Peritoneum (tissue), 1 donor: ENCODE measurements around a stretch of chr10.

GRCh38 chr10:5976540-5977159 is 693 bp downstream of the IL15RA start:
- PRO-cap: no peak

DNA sequence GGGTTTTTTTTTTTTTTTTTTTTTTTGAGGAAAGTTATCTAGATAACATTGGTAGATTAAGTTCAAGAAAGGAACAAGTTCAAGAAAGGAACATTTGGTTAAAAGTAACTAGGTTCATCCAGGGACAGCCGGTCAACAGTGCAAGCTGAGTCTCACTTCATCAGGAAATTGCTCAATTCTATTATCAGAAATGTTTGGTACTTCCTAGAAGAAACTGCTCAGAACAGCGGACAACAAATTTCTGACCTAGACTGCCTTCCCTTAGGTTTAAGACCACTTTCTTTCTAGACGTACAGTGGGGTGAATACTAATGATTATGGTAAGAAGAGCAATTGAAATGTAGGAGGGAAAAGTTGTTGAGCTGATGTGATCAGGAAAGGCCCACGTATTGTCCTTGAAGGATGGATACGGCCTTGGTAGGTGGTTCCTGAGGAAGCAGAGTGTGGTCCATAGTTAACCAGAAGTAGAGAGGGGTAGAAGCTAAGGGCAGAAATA is 3.8 kb upstream of the IL2RA start:
- PRO-cap: no peak

DNA sequence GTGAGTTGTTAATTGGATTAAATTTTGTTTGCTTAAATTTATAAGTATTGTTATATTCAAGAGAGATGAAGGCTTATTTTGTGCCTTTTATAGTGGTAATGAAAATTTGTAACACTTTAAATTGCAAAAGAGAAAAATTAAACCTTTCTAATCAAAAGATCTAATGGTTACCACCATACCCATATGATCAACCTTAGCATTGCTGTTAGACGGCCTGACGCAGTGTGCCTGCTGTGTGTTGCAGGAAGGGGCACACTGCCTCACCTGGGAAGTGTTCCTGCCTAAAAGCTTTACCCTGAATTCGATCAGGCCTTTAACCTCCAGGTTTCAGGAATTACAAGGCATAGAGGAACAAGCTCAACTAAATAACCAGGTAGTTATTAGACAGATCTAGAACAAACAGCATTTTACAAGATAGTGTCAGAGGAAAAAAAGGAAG is 11.3 kb downstream of the RBM17 start:
- PRO-cap: no peak

- PRO-cap: no peak
Observed at GRCh38 chr10:6136256-6136887, 47.5 kb downstream of the RBM17 start.

GRCh38 chr10:6144336-6145038 is 55.7 kb downstream of the RBM17 start:
- PRO-cap: bidirectional peak, plus-strand start at chr10:6144921, minus-strand start at chr10:6144690

DNA sequence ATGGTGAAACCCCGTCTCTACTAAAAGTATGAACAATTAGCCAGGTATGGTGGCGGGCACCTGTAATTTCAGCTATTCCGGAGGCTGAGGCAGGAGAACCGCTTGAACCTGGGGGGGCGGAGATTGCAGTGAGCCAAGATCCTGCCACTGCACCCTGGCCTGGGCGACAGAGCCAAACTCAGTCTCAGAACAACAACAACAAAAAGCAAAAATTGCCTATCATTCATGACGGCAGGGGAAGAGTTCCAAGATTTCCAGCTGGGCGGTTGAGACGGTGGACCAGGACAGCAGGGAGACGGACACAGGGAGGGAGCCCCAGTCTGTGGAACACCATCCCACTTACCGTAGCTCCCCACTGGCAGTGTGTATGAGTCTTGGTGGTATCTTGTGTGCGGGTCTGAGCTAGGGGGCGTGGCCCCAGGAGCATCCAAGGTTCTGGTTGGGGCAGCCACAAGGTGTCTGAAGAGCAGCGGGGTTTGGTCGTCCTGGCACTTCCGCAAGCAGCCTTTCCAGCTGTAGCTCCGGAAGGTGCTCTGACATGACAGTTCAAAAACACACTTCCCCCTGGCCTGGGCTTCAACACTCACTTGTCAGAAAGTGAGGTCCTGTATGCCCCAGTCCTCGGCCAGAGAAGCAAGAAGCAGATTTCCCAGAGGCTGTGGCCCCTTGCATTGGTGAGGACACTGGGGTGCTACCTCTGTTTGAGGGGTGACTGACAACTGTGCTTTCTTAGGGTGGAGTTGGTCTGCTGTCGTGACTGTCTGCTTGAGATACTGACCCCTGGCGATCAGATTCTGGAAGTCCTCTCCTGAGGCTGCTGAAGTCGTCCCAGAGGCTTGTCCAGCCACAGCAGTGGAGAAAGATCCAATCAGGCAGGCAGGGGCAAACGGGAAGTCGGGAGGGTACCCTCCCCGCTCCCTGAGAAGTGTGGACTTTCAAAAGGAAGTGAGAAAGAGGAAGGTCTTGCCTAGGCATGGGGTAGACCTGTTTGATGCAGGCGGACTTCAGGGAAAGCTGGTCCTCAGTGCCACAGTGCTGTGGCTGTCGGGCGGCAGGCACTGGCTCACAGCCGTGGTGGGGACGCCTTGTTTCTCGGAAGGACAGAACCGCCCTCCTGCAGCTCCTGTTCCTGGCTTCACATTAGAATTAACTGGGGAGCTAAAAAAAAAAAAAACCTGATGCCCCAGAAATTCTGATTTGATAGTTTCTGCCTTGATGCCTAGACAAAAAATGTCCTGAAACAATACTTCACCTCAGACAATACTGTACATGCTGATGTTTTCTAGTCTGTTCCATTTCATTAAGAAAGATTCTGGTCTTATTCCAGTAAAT is 51.5 kb upstream of the PFKFB3 start:
- PRO-cap: no peak

- PRO-cap: no peak
Observed at GRCh38 chr10:6274575-6274995, 71.9 kb downstream of the PFKFB3 start.

DNA sequence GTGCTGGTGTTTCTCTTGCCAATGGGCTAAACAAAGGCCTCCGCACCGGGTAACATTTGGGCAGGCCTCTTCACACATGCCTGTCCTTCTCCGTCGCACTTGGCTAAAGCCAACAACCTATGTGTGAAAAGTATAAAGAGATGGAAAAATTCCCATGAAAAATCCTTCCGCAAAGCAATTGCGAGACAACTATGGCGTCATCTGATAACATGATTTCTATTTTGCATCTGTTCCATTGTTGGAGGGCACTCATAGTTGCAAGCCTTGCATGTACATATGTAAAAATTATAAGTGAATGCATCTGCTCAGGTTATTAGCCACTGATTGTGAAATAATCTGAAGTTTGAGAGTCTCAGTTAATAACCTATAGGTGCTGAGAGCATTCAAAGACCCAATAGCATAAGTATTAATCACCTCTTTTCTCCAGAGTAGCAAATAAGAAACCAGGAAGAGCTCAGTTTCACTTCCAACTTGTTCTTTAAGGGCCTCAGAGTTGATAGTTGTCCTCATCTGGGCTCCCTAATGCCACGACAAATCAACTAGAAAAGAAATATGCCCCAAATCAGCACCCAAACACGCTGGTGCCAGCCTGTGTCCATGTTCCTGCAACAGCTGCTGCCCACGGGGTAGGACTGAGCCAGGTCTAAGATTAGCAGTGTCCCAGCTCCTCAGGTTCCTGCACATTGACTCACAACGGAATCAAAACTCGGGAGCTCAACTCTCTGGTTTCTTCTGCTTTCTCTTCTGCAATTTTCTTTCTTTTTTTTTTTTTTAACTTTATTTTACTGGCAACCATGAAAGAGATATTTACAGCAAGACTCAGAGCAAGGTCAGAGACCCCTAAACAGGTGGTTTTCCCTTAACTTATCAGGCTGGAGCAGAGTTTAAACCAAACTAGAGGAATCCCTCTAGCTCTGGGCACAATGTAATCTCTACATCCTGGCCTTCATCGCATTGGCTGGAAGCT is 125.8 kb downstream of the PFKFB3 start:
- PRO-cap: no peak

- PRO-cap: no peak
Observed at GRCh38 chr10:6347975-6348538, 145.3 kb downstream of the PFKFB3 start.

- PRO-cap: no peak
Observed at GRCh38 chr10:6607124-6607588, 27.1 kb upstream of the PRKCQ start.

GRCh38 chr10:6778992-6779669 is 199.1 kb upstream of the PRKCQ start:
- PRO-cap: no peak

DNA sequence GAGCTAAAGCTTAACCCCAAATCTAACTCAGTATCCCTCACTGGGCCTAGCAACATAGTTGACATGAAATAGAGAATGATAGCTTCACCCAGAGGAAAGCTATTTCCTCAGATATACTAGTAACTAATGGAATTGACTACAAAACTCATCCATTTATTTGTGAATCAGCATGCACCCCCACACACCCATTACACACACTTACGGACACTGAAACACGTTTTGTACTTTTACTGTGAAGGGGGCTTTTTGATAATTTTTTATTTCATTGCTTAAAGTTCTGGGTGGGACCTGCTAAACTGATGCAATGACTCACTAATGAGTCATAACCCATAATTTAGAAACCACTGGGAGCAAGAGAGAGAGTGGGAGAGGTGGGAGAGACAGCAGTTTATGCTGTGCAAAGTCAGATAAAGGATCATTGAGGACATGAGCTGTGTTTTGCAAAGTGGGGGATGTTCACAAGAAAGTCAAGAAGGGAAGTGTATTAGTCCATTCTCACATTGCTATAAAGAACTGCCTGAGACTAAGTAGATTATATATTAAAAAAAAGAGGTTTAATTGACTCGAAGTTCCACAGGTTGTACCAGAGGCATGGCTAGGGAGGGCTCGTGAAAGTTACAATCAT is 382.7 kb downstream of the SFMBT2 start:
- PRO-cap: no peak

GRCh38 chr10:7484306-7484885 is 73.6 kb upstream of the SFMBT2 start:
- PRO-cap: no peak

DNA sequence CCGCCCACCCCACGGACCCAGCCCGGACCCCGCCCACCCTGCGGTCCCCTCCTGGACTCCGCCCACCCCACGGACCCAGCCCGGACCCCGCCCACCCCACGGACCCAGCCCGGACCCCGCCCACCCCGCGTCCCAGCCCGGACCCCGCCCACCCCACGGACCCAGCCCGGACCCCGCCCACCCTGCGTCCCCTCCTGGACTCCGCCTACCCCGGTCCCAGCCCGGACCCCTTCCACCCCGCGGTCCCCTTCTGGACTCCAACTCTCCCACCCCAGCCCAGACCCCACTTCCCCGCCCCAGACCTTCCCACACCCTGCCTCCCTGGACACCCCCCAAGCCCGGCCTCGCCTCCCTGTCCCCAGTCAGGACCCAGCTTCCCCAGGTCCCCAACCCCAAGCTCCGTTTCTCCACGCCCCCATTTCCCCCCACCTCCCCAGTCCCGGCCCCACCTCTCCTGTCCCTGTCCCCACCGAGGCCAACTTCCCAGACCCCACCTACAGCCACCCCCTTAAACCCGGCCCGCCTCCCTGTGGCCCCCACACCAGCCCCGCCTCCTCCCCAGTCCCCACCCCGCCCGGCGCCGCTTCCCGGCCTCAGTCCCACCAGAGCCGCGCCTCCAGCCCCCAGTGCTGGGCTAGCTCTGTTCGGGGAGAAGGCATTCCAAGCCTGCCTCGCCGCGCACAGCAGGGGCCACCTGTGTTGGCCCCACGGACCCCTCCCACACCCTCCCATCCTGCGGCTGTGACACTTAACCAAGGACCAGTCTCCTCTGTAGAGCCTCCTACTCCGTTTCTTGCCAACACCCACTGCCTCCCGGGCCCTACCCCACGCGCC is 549 bp upstream of the ITIH5 start:
- PRO-cap: no peak

DNA sequence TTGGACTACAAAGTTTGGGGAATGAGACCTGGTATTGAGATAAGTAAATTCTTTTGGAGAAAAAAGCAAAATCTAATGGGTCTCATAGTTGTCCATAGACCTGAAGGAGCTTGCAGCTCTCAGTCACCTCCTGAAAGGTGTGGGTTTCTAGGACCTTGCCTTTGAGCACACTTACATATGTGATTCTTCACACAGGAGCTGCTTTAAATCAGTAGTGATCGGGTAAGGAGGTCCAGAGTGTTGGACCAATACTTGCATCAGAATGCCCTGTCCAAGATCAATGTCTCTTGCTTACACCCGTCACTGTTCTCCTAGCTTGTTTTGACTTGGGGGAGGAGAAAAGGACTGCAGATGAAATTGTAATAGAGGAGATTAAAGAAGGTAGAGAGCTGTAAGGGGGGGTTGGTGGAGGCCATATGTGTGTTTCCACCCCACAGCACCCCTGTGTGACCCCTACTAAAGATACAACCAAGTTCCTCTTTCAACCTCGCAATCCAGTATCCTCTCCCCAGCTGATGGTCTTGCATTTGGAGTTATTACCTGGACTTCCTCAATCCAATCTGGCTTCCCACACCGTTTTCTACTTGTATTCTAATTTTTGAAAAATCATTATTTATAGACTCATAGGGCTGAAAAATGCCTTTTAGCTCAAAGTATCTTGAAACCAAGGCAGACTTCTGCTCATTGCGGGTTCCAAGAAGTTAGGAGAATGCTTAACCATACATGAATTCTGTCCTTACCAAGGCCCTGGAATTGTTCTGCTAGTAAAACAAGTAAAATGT is 5.2 kb downstream of the ITIH2 start:
- PRO-cap: no peak

- PRO-cap: no peak
Observed at GRCh38 chr10:7795508-7796265, 7.7 kb downstream of the ATP5F1C start.

DNA sequence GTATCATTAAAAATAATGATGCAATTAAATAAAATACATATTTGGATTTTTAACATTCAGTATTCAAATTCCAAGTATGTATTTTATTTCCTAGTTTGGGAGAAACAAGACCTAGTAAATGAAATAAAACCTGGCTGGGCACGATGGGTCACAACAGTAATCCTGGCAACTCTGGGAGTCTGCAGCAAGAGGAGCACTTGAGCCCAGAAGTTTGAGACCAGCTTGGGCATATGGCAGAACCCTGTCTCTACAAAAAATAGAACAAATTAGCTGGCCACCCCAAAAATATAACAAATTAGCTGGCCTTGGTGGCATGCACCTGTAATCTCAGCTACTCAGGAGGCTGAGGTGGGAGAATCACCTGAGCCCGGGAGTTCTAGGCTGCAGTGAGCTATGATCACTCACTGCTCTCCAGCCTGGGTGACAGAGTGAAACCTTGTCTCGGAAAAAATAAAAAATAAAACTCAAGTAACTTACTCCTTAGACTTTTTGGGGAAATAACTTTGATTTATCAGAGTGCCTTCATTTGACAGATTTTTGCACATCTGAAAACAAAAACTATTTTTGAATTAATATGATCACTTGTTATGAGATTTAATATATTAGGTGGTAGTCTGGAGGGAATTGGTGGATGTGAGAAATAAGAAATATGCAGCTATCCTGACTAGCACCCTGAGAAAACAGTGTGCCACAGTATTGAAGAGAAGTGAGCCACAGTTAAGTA is 61.7 kb downstream of the TAF3 start:
- PRO-cap: no peak

- PRO-cap: no peak
Observed at GRCh38 chr10:8052393-8053297, 1.8 kb upstream of the GATA3 start.

GRCh38 chr10:8070394-8070903 is 16.0 kb downstream of the GATA3 start:
- PRO-cap: no peak

GRCh38 chr10:8183229-8183832 is 128.8 kb downstream of the GATA3 start:
- PRO-cap: no peak